ENCODE measurements around a stretch of chr3.

DNA sequence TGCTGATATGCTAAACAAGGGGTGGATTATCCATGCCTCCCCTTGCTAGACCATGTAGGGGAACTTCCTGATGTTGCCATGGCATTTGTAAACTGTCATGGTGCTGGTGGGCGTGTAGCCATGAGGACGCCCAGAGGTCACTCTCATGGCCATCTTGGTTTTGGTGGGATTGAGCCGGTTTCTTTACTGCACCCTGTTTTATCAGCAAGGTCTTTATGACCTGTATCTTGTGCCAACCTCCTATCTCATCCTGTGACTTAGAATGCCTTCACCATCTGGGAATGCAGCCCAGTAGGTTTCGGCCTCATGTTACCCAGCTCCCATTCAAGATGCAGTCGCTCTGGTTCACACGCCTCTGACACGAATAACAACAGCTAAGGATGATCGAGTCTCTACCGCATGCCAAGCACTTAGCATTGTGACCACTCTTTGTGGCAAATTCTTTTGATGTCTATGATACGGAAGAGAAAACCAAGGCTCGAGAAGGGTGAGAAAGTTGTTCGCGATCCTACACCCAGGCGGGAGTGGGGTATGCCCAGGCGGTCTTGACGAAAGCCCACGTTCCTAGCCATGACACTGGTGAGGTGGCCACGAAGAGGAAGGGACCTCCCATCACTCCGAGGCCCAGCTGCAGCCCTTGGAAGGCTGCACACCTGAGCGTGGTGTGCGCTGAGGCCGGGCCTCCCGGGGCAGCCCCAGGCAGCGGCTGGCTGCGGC is 37.3 kb upstream of the MUC4 start:
- RRBS, result no CpG with 5 or more reads among the region's 25 CpGs

GRCh38 chr3:195933020-195933672 is 24.8 kb upstream of the TNK2 start:
- RRBS, result no CpG with 5 or more reads among the region's 12 CpGs

GRCh38 chr3:195944465-195945128 is 36.2 kb upstream of the TNK2 start:
- RRBS, result no CpG with 5 or more reads among the region's 14 CpGs

GRCh38 chr3:195990097-195990487 is 81.7 kb upstream of the TNK2 start:
- RRBS, result no CpG with 5 or more reads among the region's 60 CpGs

GRCh38 chr3:196057663-196058617 is 23.9 kb downstream of the TFRC start:
- RRBS, result no CpG with 5 or more reads among the region's 5 CpGs

GRCh38 chr3:196502822-196503371 is 671 bp downstream of the RNF168 start:
- RRBS, result no CpG with 5 or more reads among the region's 34 CpGs

DNA sequence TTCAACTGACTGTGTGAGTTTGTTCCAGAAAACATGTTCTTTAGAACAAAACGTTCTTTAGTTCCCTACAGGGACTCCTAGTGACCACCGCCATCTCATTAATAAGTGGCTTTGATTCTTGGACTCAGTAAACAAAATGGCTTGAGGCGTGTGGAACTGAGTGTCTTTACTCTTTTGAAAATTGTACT is 15.5 kb upstream of the NRROS start:
- RRBS, result no CpG with 5 or more reads among the region's 3 CpGs

- RRBS, result no CpG with 5 or more reads among the region's 7 CpGs
These were observed 2.8 kb upstream of the NRROS start for GRCh38 chr3:196636572-196637133.

DNA sequence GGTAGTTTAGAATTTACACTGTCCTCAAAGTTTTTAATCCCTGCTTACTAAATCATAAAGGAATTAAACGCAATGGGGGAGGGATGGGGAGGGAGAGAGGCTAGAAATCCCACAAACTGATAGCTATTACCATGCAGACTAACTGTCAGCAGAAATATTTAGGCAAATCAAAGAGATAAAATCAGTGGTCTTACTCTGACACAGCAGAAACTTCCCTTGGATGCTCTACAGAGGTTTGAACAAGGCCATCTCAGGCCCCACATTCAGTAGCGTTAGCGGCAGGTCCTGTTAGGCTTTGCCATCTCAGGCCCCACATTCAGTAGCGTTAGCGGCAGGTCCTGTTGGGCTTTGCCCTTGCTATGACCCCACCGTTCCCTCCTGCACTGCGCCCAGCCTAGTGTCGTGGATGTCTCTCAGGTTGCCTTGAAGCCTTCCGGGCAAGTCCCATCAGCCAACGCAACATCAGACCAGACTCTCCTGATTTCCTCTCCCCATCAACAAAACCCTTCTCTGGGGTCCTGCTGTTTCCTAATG is 23.6 kb downstream of the NRROS start:
- RRBS, result no CpG with 5 or more reads among the region's 10 CpGs

DNA sequence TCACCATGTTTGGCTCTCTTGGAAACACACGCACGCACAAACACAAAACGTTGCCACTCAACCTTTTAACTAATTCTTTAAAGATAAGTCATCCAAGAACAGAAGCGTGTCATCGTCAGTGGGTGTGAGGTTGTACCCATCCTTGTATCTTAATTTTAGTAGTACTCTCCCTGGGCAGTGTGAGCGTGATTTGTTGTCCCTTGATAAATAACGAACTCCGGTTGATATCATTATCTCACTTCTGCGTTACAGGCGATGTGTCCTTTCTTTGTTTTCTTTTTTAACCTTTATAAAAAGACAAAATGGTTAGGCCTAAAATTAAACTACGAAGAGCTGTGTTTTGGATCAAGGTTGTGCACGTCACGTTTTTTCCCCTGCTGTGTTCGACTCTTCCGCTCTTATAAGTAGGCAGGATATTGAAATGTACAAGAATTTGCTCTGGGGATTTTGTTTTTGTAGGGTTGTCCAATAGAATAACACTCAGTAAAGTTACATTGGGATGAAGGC is 1.2 kb downstream of the PAK2 start:
- RRBS, result no CpG with 5 or more reads among the region's 15 CpGs

- RRBS, result no CpG with 5 or more reads among the region's 6 CpGs
These were observed 35.6 kb upstream of the SENP5 start for GRCh38 chr3:196832069-196832552.

- RRBS, result no CpG with 5 or more reads among the region's 8 CpGs
These were observed 5.9 kb downstream of the PIGZ start for GRCh38 chr3:196962753-196963149.

DNA sequence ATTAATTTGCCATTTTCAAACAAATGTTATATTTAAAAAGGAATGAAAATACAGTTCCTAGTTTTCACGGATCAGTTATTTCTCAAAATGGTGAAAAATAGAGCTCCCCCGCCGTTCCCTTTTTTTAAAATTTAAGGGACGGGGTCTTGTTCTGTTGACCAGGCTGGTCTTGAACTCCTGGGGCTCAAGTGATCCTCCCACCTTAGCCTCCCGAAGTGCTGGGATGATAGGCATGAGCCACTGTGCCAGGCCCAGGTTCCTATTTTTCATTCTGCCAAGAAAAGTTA is 30.5 kb upstream of the MELTF start:
- RRBS, result no CpG with 5 or more reads among the region's 5 CpGs

- RRBS, result no CpG with 5 or more reads among the region's 7 CpGs
These were observed 61.2 kb upstream of the MELTF start for GRCh38 chr3:197090631-197091400.

DNA sequence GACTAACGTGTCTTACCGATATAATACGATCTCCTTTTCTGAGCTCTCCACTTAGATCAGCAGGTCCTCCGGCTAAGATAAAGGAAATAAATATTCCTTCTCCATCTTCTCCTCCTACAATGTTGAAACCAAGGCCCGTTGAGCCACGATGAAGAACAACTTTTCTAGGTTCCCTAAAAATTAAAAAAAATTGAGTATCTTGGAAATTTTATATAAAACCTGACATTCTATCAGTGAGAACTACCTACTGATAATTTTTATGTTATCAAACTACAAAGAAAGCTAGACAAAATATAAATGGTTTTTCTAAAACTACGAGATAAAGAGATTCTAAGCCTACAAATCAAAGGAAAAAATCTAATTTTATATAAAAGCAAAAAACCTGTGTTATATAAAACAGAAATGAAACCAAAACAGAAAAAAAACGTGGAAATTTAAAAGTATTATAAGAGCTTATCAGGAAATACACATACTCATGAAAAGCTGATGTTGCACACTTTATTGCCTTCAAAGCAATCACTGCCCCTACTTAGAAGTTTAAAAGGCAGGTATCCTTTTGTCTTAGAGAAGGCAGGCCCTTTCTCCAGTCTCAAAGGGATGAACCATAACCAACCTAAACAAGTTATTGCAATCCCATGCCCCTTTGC is 86.4 kb upstream of the MELTF start:
- RRBS, result no CpG with 5 or more reads among the region's 8 CpGs

- RRBS, result no CpG with 5 or more reads among the region's 8 CpGs
These were observed 117.0 kb downstream of the DLG1 start for GRCh38 chr3:197181077-197182233.

DNA sequence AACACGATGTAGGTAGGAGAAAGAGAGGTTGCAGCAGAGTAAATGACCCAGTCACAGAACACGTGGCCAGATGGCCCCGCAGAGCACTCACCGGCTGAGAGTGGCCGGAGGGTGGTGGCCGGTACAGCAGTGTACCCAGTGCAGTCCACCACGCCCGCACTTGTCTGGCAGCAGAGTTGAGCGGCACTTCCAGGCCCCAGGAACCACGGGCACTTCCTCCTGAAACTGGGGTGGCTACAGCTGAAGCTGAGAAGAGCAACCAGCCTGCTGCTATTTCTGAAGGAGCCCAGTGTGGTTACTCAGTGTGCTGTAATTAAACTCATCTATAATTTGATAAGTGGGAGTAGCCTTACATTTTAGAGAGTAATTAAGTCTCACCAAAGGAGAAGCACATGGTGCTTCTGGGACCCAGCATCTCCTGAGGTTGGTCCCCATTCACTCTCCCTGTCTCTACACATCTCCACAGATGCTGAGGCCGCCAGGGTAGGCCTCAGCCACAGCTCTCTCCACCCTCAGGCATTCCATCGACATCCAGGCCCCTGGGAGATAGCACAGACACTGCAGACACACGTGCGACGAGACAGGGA is 49.8 kb downstream of the BDH1 start:
- RRBS, result no CpG with 5 or more reads among the region's 15 CpGs

DNA sequence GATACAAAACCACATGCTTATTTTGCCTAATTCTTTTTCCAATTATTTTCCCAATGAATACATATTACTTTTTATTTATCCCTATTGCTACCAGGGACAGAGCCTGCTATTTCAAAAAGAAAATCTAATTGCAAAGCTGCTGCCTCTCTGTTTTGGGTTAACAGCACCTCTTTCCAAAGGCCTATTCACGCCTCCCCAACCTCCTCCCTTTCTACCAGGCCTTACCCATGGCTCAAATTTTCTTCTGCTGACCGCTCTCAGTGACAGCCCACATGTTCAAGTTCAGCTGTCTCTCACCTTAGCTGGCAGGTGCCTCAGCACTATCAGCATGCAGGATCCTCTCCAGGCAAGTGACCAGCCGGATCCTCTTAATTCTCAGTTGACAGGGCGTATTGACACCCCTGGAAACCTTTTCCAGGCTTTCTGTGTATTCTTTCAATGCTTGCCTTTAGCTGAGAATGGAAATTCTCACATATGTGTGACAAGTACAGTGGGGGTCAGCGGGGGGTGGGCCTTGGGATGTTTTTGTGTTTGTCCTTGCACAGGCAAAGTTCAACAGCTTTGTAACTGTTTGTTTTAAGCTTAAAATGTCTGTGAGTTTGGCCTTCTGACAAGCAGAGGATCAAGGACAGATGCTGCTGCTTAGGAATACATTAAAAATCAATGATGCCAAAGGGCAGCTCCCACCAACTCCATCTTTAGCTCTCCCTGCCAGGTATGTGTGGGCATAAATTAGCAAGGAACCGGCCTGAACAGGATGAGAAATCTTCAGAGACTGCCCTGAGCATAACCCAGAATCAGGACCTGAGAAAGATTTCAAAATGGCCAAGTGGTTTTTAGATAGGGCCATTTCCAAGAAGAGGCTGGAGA is 17.4 kb upstream of the BDH1 start:
- RRBS, result no CpG with 5 or more reads among the region's 6 CpGs

- RRBS, result no CpG with 5 or more reads among the region's 96 CpGs
These were observed 72.1 kb upstream of the BDH1 start for GRCh38 chr3:197627602-197628579.